ENCODE measurements around the gene RAD9A.

GRCh38 chr11:66720752-66720901 is 8.4 kb downstream of the SPTBN2 start:
- RRBS: no CpG with 5 or more reads among the region's 5 CpGs

DNA sequence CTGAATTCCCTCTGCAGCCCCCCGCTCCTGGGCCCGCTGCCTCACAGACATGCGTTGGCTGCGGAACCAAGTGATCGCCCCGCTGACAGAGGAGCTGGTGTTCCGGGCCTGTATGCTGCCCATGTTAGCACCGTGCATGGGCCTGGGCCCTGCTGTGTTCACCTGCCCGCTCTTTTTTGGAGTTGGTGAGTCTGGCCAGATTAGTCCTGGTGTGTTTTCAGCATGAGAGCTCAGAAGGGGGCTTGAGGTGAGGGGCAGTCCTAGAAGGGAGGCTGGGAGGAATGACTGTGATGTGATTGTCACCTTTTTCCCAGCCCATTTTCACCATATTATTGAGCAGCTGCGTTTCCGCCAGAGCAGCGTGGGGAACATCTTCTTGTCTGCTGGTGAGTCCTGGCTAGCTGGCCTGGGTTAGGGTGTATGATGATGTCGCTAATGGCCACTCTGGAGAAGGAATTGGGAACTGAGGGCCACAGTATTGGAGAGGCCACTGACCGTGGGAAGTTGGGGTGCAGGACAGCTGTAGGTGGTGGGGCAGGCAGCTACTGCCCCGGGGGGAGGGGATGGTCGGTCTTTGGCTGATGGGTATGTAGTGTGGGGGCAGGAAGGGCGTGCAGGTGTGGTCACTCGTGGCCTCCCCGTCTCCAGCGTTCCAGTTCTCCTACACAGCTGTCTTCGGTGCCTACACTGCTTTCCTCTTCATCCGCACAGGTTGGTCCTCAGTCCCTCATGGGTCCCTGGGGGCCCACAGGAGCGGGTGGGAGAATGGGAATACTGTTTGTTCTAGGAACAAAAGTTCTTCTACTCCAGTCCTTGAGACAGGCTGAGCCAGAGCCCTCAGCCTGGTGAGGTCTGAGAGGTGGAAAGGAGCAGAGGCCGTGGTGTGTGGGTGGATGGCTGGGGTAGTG is 1.9 kb downstream of the RCE1 start:
- RRBS: no CpG with 5 or more reads among the region's 24 CpGs

DNA sequence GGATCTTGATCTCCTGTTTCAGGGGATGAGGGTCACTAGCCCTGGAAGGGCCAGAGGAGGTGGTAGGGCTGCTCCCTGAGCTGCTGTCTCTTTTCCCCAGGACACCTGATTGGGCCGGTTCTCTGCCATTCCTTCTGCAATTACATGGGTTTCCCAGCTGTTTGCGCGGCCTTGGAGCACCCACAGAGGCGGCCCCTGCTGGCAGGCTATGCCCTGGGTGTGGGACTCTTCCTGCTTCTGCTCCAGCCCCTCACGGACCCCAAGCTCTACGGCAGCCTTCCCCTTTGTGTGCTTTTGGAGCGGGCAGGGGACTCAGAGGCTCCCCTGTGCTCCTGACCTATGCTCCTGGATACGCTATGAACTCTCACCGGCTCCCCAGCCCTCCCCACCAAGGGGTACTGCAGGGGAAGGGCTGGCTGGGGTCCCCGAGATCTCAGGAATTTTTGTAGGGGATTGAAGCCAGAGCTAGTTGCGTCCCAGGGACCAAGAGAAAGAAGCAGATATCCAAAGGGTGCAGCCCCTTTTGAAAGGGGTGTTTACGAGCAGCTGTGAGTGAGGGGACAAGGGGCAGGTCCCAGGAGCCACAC is 2.6 kb downstream of the RCE1 start:
- RRBS: no CpG with 5 or more reads among the region's 12 CpGs

DNA sequence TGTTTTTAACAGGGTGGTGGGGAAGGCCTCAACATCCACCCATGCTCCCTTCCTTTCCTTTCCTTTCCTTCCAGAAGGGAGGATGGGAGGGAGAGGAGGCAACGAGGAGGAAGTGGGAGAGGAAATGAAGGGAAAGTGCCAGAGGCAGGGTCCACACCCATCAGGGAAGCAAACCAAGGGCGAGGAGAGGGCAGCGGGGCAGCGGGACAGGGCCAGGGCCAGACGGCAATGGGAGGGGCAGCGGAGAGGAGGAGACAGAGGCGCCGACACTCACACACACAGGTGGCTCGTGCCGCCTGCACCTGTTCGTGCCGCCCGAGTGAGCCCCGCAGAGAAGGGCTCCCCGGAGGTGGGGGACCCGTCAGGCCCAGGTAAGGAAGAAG is 7.6 kb downstream of the LRFN4 start:
- RRBS: no CpG with 5 or more reads among the region's 16 CpGs

GRCh38 chr11:66877562-66877989 is 20.7 kb downstream of the LRFN4 start:
- RRBS: no CpG with 5 or more reads among the region's 2 CpGs

GRCh38 chr11:67006366-67006885 is 16.5 kb upstream of the SYT12 start:
- RRBS: no CpG with 5 or more reads among the region's 7 CpGs

- RRBS: 0% methylated on average over 1 of the region's 53 CpGs
Observed at GRCh38 chr11:67071243-67072138, 14.8 kb downstream of the RHOD start.

- RRBS: no CpG with 5 or more reads among the region's 10 CpGs
Observed at GRCh38 chr11:67082163-67082547, 25.5 kb downstream of the RHOD start.

- RRBS: no CpG with 5 or more reads among the region's 9 CpGs
Observed at GRCh38 chr11:67112989-67113699, 5.9 kb upstream of the KDM2A start.

- RRBS: 6% methylated on average over 7 of the region's 25 CpGs
Observed at GRCh38 chr11:67120181-67120797, 1.2 kb downstream of the KDM2A start.

GRCh38 chr11:67270077-67271151 is 4.1 kb downstream of the GRK2 start:
- RRBS: no CpG with 5 or more reads among the region's 29 CpGs

DNA sequence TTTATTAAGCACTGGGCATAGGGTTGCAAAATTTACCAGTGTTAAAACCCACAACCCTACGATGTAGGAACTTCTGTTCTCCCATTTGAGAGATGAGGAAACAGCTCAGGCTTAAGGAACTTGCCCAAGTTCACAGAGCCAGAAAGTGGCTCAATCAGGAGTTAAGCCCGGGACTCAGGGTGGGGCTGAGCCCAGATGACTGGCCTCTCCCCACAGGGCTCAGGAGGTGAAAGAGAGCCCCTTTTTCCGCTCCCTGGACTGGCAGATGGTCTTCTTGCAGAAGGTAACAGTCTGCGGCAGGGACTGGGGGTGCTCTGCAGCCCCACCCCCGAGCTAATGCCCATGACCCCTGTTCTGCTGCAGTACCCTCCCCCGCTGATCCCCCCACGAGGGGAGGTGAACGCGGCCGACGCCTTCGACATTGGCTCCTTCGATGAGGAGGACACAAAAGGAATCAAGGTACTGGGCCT is 5.6 kb upstream of the ANKRD13D start:
- RRBS: no CpG with 5 or more reads among the region's 13 CpGs

DNA sequence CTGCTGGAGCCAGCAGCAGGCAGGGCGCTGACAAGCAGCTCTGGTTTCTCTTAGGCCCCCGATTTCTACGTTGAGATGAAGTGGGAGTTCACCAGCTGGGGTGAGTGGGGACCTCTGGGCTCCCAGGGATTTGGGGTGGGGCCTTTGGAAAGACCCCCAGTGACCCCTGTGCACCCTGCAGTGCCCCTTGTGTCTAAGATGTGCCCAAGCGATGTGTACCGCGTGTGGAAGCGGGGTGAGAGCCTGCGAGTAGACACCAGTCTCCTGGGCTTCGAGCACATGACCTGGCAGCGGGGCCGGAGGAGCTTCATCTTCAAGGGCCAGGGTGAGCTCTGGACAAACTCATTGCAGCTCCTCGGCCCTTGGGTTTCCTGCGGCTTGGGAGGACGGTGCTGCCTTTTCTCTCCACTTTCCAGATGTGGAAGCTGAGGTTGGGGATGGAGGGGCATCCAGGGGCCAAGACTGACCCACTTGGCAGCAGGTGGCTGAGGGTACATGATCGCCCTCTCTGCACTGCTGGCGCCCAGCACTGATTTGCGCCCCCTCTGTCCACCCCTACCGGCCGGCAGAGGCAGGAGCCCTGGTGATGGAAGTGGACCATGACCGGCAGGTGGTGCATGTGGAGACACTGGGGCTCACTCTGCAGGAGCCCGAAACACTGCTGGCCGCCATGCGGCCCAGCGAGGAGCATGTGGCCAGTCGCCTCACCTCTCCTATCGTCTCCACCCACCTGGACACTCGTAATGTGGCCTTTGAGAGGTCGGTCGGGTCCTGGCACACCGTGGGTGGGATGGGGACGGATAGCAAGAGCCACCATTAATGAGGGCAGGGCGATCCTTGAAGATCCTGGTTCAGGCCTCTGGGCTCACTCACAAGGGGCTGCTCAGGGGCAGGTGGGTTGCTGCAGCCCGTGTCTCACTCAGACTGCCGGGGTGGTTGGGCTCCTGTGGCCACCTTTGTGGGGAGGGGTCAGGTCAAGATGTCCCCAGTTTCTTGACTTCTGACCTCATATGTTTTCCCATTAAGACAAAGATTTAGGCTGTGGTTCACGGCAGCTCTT is 2.6 kb downstream of the ANKRD13D start:
- RRBS: no CpG with 5 or more reads among the region's 35 CpGs

- RRBS: 1% methylated on average over 30 of the region's 42 CpGs
Observed at GRCh38 chr11:67317990-67318373, 14.7 kb downstream of the SSH3 start.

- RRBS: no CpG with 5 or more reads among the region's 5 CpGs
Observed at GRCh38 chr11:67331635-67332391, 21.5 kb downstream of the POLD4 start.

- RRBS: no CpG with 5 or more reads among the region's 12 CpGs
Observed at GRCh38 chr11:67345861-67346986, 7.1 kb downstream of the POLD4 start.

DNA sequence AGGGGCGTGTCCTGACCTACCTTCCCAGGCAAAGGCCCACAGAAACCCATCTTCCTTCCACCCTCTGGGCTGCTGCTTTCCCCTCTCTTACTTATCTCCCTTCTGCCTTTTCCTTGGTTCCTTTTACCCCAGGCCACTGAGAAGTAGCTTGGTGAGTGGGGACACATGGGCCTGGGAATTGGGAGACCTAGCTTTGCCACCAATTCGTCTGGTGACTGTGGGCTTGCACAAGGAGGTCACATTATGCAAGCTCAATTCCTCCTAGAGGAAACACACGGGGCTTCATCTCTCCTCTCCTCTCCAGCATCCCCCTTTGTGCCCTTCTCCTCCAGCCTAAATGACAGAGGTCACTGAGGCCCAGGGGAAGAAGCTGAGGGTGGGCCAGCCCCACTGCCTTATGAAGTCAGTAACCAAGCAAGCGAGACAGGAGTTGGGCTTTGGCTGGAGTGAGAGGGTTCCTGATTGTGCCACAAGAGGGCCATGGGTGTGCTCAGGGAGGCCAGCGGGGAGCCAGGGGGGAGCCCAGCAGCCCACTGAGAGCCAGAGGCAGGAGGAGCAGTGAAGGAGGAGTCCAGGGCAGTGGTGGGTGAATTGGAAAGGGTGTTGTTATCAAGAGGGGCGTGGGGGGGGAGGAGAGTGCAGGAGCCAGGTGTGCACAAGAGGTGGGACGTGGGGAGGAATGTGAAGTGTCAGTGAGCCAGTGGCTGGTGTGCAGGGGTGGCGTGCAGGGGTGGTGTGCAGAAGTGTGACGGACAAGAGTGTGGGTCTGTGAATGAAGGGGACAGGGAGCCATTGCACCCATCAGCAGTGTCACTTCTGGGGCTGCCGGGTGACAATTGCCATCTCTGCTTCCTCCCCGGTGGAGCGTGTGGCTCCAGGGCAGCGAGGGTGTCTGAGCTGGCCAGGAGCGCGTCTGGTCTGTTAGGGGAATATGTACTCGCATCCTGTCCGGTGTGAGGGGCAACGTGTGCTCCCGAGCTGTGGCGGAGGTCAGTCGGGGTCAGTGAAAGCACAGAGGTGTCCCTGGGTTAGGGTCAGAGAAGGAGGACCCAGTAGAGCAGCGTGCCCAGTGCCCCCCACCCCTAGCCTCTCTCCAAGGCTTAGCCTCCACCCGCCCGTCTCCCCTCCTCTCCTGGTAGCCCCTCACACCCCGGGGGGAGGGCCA is 1.9 kb downstream of the CLCF1 start:
- RRBS: 90% methylated on average over 5 of the region's 25 CpGs

- RRBS: 1% methylated on average over 24 of the region's 78 CpGs
Observed at GRCh38 chr11:67391246-67392160, at the start of gene RAD9A. Gene RAD9A (plus strand): TSS chr11:67391986.

DNA sequence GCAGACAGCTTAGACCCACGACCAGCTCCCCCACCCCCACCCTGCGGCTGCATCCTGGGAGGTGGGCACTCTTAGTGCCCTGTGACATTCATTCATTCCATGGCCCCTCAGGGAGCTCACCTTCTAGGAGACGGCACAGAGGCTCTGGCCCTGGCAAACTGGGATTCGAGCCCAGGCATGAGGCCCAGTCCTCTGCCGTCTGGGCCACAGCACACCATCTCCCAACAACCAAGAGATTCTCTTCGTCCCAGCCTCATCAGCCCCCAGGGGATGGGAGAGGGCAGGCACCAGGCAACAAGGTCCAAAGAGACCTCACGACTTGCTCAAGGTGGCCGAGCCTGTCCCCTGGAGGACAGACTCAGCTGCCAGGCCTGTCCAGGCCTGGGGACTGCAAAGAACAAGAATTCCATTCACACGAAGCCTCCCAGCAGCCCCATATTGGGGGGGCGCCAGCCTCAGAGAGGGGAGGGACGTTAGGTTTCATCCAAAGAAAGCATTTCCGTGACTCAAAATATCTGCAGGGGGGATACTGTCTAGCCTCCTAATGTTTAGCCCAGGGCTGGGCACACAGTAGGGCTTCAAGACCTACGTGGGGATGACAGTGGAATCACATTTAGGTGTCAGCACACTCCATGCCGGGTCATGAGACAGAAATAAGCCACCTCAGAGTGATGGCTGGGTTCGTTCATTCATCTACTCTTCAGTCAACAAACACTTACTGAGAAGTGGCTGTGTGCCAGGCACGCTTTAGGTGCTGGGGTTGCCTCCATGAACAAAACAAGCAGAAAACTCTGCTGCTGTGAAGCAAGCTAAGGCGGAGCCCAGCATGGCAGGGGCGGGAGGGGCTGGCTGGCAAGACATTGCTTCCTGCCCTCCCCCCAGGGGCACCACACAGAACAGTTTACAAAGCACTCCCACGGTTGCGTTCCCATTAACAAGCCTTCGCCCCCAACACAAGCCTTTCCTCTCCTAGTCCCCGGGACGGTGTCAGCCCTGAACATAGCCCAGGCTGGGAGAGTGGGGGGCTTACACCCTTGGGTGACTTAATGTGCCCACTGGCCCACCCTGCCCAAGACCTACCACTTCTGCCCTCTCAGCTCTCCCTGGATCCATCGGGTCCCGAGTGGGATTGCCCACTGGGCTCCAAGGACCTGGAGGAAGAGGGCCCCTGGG is 1.2 kb downstream of the CARNS1 start:
- RRBS: no CpG with 5 or more reads among the region's 25 CpGs

GRCh38 chr11:67435796-67436383 is 1.6 kb downstream of the PTPRCAP start:
- RRBS: no CpG with 5 or more reads among the region's 33 CpGs

Data from HCT116 (cell line).